Airway epithelial cell (primary cell): ENCODE results near the gene AK4.

GRCh38 chr1:63816929-63817507, 43.2 kb downstream of the ROR1 start:
- RAMPAGE, long total RNA: no peak

- RAMPAGE, long total RNA: no peak
Observed at GRCh38 chr1:63928687-63928955, 154.8 kb downstream of the ROR1 start.

DNA sequence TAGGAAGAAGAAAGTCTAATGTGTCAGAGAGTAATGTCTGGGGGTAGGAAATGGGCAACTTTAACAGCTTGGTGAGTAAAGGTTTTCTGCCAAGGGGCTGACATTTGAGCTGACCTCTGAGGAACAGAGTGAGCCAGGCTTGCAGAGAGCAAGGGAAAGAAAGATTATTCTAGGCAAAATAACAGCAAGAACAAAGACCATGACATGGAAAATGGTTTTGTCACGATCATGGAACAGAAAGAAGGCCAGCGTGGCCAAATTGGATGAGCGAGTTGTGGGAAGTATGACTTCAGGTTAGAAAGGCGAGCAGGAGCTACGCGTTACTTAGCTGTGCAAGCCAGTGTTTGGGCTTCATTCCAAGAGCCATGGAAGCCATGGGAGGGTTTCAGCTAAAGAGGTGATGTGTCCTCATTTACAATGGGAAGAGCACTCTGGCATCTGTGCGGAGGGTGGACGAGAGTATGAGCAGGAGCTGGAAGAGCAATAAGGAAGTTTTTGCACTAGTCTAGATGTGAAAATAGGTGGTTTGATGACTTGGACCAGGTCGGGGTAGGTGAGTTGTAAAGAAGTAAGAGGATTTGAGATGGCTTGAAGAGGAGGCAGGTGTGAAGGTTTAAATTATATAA, 132.5 kb upstream of the UBE2U start:
- RAMPAGE, long total RNA: no peak

GRCh38 chr1:64077845-64078910, 125.2 kb upstream of the UBE2U start:
- RAMPAGE, long total RNA: no peak

DNA sequence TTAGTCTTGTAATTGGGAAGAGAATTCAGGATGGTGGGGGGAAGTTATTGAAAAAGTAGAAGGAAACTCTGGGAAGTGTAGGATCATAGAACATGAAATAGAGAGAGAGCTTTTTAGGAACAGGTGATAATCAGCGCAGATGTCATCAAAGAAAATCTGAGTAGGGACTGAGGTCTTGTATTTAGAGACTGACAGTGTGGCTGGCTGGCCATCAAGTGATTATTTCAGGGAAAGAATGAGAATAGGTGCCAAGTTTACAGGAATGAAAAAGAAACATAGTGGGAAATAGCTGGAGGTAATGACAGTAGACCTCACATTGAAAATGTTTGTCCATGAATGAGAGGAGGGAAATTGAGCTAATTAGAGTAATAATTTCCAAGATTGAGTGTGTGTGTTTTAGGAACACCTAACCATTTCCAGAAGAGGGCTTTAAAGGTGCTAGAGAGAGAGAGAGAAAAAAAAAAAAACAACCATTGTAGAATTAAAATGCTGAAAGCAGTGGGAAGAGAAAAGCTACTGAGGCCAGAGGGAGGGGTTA, 120.2 kb upstream of the UBE2U start:
- RAMPAGE, long total RNA: no peak

DNA sequence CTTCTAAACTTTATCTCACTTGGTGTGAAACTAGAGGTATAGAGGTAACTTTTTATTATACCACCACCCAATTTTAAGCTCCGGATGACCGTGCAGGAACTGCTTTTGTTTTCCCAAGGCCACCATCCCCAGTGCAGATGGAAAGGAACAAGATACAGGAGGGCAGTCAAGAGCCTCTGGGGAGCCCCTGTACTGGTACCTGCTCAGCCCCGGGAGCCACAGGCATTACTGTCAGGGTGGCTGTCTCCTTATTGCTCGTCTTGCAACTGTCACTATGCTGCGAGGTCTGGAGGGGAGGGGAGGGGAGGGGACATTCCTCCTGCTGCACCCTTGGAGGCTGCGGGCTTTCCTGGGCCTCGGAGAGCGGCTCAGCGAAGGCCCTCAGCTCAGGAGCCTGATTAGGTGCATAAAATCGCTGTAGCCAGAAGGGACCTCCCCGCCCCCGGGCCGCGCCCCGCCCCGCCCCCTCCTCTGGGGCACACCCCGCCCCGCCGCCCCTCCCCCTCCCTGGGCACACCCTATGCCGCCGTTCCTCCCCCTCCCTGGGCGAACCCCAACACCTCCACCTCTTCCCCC, 35.3 kb downstream of the CACHD1 start:
- RAMPAGE, long total RNA: no peak

DNA sequence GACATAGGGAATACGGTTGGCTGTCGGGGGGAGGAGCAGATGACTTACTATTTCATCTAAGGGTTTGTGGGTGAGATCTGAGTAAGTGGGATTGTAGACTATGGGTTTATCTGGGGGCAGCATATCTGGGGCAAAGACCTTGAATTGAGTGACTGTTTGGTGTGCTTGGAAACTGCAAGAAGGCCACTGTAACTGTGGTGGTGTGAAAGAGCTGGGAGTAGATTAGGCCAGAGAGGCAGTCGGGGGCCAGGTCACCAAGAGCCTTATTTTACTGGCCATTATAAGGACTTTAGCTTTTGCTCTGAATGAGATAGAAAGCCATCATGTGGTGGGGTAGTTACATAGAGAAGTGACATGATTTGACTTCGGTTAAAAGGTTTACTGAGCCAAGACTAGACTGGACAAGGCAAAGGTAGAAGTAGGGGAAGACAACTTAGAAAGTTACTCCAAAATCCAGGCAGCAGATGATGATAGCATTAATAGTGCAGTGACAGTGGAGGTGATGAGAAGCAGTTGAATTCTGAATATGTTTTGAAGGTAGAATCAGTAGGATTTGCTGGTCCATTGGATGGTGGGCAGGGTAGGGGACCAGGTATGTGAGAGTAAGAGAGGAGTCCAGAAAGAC, 136.4 kb downstream of the CACHD1 start:
- RAMPAGE, long total RNA: no peak

- RAMPAGE, long total RNA: no peak
Observed at GRCh38 chr1:64679294-64680203, 65.3 kb upstream of the RAVER2 start.

DNA sequence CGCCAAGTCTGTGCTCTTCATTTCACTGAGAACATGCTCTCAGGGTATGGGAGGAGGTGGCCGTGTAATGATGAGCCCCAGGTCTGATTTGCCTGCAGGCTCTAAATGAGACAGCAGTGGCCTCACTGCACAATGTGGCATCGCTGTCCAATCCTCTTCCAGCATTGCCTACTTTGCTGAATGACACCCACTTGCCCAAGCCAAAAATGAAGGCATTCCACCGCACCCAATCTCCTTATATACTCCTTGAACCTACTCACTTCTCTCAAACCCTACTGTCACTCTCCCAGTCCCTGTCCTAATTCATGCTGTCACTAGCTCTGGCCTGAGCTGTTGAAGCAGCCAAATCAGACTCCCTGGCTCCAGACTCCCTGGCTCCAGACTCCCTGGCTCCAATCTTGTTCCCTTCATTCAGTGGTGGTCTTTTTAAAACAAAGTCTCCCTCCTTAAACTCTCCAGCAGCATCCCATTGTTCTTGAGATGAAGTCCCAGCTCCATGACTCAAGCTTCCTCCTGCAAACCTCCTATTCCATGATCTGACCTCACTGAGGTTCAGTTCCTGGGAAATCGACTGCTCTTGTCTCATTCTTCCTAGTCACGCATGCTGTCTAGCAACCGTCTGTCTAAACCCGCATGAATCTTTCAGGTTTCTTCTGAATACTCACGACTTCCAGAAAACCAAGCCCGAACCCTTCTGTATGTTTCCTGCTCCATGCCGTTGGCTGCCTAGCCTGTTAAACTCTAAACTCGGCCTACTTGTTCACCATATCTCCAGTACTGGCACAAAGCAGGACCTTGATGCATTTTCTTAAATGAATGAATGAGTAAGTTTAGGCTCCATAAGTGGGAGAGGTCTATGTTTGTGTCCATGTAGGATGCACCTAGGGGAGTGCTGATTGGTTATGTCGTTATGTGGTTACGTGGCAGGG, 91.8 kb downstream of the RAVER2 start:
- RAMPAGE, long total RNA: no peak

- RAMPAGE, long total RNA: no peak
Observed at GRCh38 chr1:64839494-64840054, 94.7 kb downstream of the RAVER2 start.

GRCh38 chr1:64890924-64892100, 75.0 kb downstream of the JAK1 start:
- RAMPAGE, long total RNA: no peak

DNA sequence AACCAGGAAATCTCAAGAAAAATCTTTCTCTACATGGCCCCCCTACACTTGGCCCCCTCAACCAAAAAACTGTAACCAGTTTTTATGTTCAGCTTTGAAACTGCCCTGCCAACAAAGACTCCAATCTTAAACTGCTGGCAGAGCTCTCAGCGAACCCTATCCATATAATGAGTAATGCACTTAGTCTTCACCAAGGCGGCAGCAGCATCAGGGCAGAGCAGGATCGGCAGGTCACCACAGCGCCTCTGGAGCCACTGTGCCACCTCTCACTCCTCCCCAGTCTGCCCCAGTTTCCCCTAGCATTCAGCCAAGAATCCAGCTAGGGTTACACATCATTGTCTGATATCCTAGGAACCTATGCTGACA, 71.6 kb downstream of the JAK1 start:
- RAMPAGE, long total RNA: no peak

- RAMPAGE, long total RNA: no peak
Observed at GRCh38 chr1:64917136-64918298, 48.8 kb downstream of the JAK1 start.

DNA sequence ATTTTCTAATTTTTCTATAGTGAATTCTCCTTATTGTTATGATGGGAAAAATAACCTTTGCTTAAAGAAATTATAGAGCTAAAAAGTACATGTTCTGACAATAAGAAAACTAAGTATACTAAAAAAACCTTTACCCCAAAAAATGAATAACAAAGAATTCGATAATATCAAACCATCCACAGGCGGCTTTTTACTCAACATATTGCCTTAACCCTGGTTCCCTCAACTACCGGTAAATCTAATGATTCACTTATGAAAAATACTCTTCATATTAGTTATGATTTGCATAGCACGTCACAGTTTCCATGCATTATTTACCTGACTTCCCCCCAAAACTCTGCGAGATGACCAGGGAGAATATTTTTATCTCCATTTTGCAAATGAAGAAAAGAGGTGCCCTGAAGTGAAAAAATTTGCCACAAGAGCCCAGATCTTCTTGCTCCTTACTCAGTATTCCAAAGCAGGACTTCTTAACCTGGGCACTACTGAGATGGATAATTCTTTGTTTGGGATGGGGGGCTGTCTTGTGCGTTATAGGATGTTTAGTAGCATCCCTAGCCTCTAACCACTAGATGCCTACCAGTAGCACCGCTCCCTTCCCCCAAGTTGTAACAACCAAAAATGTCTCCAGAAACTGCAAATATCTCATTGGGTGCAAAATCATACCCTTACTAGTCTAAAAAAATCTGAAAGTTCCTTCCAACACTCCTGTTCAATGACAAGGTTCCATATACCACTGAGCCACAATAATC, 2.8 kb downstream of the JAK1 start:
- RAMPAGE, long total RNA: no peak

DNA sequence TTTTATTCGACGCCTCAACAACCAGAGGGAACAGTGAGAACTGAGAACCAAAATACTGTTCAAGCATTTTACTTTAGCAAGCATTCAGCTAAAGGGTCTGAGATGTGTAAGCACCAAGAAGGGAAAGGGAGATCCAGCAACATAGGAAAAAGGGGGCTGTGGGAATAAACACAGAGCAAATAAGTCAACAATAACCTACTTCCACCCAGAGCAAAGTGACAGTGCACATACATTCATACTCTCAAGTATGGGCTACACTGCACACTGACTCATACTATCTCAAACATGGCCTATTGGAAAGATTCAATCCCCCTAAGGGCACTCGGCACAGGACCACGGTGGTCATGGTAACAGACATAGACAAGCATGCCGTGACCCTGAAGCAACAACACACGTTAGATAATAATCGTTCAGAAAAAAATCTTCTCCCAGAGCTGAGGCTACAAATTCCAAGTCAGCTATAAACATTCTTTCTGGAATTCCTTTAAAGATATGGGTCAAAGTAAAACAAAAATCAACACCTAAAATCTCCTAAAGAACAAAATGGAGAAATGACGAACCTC, 16.7 kb upstream of the JAK1 start:
- RAMPAGE, long total RNA: no peak

GRCh38 chr1:65002093-65003010, 36.0 kb upstream of the JAK1 start:
- RAMPAGE, long total RNA: no peak

- RAMPAGE, long total RNA: no peak
Observed at GRCh38 chr1:65049276-65049995, 83.1 kb upstream of the JAK1 start.

DNA sequence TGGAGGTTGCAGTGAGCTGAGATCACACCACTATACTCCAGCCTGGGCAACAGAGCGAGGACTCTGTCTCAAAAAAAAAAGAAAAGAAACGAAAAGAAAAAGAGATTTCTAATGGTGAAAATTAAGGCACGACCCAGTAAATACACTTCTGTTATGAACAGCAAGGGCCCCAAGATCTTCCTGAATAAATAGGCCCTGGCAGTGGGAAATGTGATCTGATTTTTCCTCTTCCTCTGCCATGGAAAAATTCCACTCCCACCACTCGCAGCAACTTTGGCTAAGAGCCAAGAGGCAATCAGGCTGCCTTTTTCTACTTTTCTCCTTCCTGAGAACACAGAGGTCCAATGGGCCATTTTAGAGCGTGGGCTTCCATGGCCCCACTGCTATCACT, 33.8 kb upstream of the AK4 start:
- RAMPAGE, long total RNA: no peak

DNA sequence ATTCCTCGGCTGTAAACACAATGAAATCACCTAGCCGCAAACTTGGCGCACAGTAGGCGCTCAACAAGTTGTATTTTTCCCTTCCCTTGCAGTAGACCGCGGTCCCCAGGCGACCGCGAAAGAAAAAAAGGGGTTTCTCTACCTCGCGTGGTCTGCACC, 862 bp upstream of the AK4 start:
- RAMPAGE, long total RNA: no peak

GRCh38 chr1:65147421-65148368, at the start of gene AK4:
Gene AK4, plus strand, starts transcription at chr1:65148203.
- RAMPAGE, long total RNA: start-site peak on the plus strand at chr1:65147588-65147650, 512 and 133 reads in 2 replicates; start-site peak on the plus strand at chr1:65147794-65147989, 29 and 29 reads in 2 replicates; start-site peak on the plus strand at chr1:65148168-65148186, 120 and 36 reads in 2 replicates